OCI-LY7 (cell line): ENCODE measurements around a stretch of chr5.

GRCh38 chr5:38589531-38589956 lies 33.1 kb upstream of the LIFR start:
- PRO-cap = no peak
- RAMPAGE, long total RNA = no peak

DNA sequence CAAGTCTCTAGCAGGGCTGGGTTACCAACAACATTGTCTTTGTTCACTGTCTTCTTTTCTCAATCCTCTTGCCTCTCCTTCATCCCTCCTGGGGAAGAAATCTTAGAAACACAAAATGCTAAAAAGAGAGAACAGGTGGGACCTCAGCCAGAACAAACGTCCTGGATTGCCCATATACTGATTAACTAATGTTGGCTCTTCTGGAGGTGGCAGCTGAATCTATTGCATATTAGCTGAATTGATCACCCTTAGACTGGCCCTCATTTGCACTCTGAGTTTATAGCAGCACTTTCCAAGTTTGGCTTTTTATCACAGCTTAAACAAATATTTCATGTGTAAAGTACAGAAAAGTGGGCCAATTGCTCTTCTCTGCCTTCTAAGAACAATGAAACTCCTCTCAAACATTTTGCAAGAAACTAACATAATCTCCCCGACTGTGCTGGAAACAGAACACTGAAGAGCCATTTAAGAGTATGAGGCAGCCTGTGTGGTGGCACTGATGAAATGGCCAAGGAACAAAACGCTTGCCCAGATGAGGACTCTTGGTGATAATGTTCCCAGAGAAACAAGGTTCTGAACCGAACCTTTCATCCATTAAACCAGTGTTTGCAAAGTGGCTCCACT lies 83.0 kb upstream of the LIFR start:
- PRO-cap = no peak
- RAMPAGE, long total RNA = no peak

- PRO-cap = no peak
- RAMPAGE, long total RNA = no peak
Measured at GRCh38 chr5:38835740-38836664, 9.8 kb upstream of the OSMR start.

- PRO-cap = no peak
- RAMPAGE, long total RNA = no peak
Measured at GRCh38 chr5:38938082-38938540, 92.3 kb downstream of the OSMR start.

GRCh38 chr5:38940232-38941377 lies 94.8 kb downstream of the OSMR start:
- PRO-cap = no peak
- RAMPAGE, long total RNA = no peak

DNA sequence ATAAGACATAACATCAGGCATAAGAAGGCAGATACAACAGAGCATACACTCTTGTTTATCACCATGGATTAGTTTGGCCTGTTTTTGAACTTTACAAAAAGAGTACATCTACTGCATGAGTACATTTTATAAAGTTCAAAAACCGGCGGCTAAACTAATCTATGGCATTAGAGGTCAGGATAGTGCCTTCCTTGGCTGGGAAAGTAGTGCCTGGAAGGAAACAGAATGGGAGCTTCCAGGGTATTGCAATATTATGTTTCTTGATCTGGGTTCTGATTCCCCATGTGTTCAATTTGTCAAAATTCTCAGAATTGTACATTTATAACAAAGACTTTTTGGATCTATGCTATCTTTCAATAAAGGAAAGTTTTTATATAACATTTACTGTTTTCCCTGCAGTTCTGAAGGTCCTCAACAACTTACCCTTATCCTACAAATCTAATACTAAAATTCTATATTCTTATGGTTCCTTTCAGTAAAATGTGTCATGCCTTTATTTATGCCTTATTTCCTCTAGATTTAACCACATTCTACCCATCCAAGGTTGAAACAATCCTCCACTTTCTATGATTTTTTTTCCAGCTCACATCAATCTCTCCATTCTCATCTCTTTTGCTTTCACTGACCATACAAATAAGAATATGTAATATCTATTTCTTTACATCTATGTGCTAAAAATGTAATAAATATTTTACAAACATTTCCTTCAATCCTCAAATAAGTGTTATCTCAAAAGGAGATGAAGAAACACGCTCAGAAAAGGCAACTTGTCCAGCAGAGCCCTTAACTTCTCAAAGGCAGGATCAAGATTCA lies 14.8 kb downstream of the RICTOR start:
- PRO-cap = no peak
- RAMPAGE, long total RNA = no peak

- PRO-cap = no peak
- RAMPAGE, long total RNA = no peak
Measured at GRCh38 chr5:39066350-39066689, 7.9 kb downstream of the RICTOR start.

DNA sequence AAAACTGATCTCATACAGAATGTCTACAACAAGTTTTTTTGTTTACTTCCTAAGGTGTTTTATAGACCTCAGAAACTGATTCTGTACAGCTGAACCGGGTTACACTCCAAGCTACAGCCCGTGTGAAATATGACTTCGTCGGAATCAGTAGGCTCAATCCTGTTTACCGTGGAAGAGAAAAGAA lies 1.2 kb downstream of the RICTOR start:
- PRO-cap = no peak
- RAMPAGE, long total RNA = no peak

DNA sequence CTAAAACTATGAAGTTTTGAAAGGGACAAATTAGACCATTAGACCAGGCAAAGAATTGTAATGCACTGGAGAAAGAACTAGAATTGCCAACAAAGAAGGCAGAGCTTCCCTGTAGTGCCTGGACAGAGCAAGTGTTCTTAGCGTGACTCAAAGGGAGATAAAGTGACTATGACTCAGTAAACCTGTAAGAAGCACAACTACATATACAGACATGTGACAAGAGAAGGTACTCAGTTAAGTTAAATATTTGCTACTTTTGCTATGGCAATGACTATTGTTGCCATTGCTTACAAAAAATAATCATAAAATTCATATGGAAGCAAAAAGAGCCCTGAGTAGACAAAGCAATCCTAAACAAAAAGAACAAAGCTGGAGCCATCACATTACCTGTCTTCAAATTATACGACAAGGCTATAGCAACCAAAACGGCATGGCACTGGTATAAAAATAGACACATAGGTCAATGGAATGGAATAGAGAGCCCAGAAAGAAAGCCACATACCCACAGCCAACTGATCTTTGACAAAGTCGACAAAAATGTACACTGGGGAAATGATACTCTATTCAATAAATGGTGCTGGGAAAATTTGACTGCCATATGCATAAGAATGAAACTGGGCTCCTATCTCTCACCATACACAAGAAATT lies 54.4 kb downstream of the FYB1 start:
- PRO-cap = no peak
- RAMPAGE, long total RNA = no peak

DNA sequence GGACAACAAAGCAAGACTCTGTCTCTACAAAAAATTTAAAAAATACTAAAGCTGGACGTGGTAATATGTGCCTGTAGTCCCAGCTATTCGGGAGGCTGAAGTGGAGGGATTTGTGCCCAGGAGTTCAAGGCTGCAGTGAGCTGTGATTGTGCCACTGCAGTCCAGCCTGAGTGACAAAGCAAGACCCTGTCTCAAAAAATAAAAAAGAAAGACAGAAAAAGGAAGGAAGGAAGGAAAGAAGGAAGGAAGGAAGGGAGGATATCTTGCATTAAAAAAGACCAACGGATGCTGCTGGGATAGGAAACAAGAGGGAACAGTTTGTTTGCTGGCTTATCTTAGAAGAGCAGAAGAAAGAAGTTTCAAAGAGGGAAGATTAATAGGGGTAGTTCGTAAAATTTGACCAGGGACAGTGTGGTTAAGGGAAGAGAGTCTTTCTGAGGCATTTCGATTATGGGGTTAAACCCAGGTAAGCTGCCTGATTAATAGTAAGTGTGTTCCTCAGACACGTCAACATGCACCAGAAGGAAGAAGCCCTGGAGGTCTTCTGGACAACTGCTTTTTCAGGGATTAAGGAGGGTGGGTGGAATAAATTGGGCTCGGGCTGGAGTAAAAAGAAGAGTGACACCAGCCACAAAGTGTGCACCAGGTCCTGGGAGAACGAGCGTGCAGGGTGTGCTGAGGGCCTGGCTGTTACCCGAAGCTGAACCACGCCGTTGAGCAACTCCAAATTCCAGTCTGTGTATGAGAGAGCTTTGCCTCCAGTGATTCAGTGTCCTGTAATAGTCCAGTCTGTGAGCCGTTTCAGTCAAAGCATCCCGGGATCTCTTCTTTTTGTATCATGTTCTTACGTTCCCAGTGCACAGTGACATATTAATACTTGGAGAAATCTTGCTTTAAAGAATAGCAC lies 24.8 kb downstream of the FYB1 start:
- PRO-cap = no peak
- RAMPAGE, long total RNA = no peak

DNA sequence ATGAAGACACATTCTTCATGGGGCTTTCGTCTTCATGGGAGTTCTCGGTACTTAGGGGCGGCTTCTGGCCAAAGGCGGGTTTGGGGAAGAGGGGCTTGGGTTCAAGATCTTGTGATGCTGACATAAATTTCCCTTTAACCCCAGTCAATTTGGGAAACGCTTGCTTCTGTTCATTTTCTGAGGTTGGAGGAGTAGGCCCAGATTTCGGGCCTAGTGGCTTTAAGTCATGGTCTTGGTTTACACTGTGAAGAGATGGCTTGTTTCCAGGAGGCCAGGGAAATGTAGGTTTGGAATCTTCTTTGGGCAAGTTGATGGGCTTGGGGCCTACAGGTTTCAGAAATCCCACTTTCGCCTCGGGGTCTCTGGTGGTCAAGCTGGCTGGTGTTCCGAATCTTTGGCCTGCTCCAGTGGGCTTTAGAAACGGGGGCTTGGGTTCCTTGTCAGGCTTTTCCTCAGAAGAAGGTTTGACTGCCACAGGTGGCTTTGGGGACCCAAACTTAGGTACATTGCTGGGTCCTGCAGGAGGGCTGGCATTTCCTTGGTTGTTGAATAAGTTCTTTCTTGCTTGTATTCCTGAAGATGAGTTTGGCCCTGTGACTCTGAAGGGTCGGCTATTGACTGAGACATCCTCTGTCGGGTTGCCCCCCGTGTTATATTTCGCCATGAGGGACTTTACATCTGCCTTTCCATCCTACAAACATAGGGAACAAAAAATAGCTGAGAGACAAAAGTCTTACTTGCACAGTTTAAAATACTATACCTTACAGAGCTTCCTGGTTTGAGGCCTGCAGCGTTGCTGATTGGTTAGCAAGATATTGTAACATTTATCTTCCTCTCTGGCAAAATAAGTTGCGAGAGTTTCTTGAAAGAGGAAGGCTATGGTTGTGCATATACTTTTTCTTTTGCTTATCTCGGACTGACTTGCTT lies 16.8 kb downstream of the FYB1 start:
- PRO-cap = no peak
- RAMPAGE, long total RNA = no peak

DNA sequence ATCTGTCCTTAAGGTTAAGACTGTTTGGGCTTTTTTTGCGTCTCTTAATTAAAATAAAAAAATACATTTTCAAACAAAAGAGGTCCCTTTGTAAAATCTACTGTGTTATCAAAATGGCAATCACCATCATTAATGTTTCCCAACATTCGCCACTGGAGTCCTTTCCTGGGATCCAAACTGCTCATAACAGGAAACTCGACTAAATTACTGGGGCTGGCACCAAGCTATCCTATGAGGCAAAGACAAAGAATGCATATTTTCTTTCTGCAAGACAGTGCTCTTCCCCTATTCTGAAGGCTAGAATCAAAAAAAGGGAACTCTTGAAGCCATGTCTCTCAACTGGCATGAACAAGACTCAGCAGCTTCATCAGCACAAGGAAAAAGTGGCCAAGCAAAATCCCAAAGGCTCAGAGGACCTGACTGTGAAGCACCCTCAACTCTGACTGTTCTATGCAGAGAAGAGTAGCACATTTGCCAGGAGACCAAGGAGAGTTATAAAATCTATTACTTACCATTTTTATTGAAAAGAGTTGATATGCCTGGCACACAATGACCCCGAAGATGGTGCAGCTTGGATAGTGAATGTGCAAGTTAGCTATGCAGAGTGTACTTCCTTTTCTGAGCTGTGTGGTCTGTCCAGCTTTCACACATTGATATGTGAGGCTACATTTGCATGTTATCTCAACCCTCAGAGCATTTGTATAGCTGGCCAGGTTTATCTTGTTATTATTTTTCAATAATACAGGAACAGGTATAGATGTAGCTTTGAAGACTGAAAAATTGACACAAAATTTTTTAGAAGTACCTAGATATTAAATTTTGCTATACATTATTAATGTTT lies 50.9 kb upstream of the FYB1 start:
- PRO-cap = no peak
- RAMPAGE, long total RNA = no peak

GRCh38 chr5:39371163-39371631 lies 6.9 kb upstream of the C9 start:
- PRO-cap = no peak
- RAMPAGE, long total RNA = no peak

GRCh38 chr5:39373677-39374128 lies 9.4 kb upstream of the C9 start:
- PRO-cap = no peak
- RAMPAGE, long total RNA = no peak

- PRO-cap = no peak
- RAMPAGE, long total RNA = no peak
Measured at GRCh38 chr5:39410963-39411436, 13.8 kb downstream of the DAB2 start.

DNA sequence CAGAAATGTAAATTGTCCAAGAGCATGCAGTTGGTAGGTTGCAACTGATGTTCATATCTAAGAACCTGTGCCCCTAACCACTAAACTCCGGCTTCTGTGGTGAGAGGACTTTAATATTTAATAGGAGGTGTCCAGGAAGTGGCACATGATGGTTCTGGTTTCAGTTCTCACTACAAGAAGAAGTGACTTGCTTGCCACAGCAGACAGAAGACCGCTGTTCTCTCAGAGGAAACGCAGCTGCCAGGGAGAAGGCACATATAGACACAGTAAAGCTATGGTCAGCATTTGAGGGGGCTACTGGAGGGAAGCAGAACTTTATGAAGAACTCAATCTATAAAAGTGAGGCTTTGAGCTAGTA lies 36.2 kb upstream of the DAB2 start:
- PRO-cap = unidirectional peak, plus-strand start at position 202 of the sequence
- RAMPAGE, long total RNA = no peak

GRCh38 chr5:39462096-39462295 lies 37.2 kb upstream of the DAB2 start:
- PRO-cap = no peak
- RAMPAGE, long total RNA = no peak

DNA sequence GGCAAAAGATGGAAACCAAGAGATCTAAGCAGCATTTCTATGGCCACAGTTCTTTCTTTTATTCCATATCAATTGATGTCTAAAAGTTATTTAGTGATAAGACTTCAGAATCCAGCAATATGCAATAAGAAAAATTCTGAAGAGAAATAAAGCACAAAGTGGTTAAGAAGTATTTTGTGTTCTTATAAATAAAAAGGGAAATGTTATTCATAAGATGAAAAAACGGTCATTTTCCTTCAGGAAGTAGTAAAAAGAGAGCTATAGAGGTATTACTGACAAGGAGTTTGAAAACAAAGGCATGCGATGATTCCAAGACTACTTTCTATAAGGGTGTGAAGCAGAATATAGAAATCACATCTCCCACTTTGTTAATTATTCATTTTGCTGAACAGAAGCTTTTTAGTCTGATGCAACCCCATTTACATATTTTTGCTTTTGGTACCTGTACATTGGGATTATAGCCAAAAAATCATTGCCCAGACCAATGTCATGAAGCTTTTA lies 541.7 kb upstream of the PTGER4 start:
- PRO-cap = no peak
- RAMPAGE, long total RNA = no peak

DNA sequence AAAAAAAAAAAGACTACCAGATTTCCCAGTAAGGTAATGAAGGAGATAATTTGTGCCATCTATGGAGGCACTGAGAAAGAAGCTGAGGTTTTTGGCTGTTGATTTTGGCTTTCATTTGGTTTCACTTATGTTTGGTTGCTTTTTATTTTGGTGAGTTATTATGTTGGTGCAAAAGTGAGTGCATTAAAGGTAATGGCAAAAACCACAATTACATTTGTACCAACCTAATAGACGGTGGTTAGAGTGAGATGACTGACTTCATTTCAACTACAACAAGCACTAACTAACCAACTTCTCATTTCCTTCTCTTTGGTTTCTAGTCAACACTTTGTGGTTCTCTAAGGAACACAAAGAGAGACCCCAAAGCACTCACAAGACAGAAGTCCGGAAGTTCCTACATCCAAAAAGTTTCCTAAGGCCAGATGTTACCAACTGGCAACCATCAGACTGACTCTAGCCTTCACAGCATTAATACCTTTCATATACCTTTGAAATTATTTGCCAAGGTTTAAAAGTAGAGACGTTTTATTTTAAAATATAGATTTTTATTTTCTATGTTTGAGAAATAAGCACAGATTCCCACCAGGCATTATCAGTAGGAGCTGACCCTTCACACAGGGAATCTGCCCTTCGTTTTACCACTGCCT lies 301.3 kb upstream of the PTGER4 start:
- PRO-cap = no peak
- RAMPAGE, long total RNA = no peak

DNA sequence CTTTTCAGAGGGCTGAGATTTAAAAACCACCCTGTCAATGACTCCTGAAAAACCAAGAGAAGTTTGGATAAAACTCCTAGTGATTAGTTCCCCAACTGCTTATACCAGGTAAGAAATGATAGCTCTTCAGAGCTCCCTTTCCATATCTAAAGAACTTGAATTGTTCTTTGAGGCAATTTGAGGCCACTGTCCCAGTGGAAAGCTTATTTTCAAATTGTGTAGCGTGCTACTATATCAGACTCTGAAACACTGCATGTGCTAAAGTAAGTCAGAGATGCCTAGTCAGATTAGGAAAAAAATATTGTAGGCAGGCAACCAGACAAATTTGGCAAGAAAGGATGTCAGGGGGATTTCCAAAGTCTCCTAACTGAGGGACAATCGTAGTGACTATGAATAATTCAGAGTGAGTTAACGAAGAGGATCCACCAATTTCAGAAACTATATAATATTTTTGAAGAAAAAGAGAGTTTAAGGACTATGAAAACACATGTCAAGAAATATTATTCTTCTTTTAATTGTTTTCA lies 273.8 kb upstream of the PTGER4 start:
- PRO-cap = no peak
- RAMPAGE, long total RNA = no peak